Frontal cortex (tissue), 2 donors: Measurements from ENCODE around the gene DPM2.

GRCh38 chr9:127828020-127829140, 25.7 kb downstream of the FPGS start:
- RAMPAGE, long total RNA: no peak

GRCh38 chr9:127833421-127833829, 21.0 kb downstream of the ENG start:
- RAMPAGE, long total RNA: no peak

- RAMPAGE, long total RNA: no peak
Measured at GRCh38 chr9:127838387-127839249, 15.8 kb downstream of the ENG start.

DNA sequence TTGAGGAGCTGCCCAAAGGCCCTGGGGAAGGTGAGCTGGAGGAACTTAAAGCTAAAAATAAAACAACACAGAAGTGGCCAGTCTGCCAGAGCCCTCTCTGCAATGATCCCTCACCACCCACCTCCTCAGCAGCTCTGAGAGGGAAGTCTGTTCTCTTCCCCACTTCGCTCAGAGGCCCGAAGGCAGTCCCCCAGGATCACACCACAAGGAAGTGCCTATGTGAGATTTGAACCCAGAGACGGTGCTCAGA, 879 bp downstream of the ENG start:
- RAMPAGE, long total RNA: no peak

DNA sequence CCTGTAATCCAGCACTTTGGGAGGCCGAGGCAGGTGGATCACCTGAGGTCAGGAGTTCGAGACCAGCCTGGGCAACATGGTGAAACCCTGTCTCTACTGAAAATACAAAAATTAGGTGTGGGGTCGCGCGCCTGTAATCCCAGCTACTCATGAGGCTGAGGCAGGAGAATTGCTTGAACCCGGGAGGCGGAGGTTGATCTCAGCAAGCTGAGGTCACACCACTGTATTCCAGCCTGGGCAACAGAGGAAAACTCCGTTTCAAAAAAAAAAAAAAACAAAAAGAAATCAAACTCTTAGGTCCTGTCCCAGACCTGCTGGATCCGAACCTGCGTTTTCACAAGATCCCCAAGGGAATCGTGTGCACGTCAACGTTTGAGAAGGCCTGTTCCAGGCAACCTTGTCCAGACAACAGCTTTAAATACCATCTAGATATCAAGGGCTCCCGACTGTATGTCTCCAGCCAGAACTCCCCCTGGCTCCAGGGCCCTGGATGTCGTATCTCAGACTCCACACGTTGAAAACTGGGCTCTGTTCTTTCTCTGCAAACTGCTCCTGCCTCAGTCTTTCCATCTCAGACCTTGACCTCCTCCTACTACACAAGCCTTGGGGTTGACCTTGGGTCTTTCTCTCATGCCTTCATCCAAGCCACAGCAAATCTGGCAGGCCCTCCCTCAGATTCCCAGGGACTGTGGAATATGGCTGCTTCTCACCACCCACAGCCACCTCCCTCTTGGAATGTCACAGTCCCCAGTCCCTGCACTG, 5.7 kb upstream of the ENG start:
- RAMPAGE, long total RNA: no peak

DNA sequence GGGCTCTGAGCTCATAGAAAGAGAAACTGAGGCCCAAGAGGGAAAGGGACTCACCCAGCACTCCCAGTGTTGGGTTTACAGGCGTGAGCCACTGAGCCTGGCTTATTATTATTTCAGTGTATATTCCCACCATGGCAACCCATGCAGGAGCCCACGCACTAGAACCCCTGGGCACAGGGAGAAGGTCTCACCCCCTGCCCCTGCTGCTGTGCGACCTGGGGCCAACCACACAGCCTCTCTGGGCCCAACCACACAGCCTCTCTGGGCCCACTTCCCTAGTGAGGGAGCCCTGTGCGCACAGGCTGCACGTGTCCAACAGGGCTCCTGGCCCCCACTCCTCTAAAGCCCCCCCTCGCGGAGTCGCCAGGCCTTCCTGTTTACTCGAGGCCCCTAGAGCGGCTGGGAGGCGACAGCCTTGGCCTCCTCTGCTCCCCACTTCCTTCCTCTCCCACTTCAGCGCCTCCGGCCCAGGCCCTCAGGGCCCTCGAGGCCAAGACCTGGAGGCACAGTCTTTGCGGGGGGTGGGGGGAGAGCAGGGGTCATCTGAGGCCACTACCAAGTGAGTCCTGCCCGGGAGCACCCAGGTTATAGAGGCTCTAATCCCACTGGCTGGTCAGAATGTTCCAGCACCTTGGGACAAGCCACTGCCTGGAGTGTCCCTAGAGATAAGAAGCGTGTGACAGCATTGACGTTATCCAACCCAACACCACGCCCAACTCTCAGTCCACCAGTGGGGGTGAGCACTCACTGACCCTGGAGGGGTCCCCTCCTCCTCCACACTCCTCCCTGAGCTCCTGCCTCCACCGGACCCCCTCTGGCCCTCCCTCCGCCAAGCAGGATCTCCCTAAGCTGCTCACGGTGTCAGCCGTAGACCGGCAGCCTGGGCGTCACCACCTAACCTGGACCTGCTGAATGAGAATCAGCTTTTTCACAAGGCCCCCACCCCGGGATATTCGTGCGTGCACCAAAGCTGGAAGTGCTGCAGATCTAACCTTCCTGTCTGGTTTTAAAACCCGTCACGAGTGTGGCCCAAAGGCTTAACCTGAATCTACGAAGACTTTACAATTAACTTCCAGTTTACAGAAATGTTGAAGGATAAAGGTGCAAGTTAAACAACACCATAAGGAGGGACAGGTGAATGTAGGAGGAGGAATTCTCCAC, 7.9 kb upstream of the ENG start:
- RAMPAGE, long total RNA: no peak

DNA sequence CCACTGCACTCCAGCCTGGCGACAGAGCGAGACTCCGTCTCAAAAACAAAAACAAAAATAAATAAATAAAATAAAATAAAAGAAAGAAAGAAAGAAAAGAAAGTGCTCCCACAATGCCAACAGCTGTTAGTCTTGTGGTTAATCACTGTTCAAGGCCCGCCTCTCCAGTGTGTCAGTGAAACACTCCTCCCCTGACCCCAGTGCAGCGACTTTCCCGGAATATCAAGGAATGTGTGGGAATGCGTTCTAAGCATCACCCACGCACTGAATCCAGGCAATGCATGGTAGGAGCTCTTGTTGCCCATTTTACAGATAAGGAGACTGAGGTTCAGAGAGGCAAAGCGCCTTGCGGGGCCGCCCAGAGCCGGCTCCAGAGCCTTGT, 1.1 kb downstream of the ST6GALNAC6 start:
- RAMPAGE, long total RNA: no peak

GRCh38 chr9:127927133-127927862, 3.3 kb downstream of the PIP5KL1 start:
- RAMPAGE, long total RNA: no peak

DNA sequence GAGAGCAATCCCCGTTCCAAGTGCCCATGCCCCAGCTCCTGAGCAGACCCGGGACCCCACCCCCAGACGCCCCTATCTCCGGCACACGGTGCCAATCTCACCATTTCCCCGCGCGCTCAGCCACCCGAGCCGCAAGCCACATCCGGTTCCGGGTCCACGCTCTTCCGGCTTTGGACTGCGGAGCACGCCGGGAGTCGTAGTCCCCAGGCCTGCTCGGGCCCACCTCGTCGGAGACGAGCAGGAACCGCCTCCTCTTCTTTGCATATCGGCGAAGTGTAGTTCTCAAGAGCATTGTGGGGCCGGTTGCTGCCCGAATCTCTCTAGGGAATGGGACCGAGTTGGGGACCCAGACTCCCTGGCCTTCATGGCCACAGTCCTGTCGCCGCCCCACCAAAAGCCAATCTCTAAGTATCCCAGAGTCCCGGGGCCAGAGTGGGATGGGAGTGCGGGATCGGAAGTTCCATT, at the start of gene DPM2:
TSS of gene DPM2 (minus strand) at position 138 of the 465 bp plus-strand sequence.
- RAMPAGE, long total RNA: no peak

DNA sequence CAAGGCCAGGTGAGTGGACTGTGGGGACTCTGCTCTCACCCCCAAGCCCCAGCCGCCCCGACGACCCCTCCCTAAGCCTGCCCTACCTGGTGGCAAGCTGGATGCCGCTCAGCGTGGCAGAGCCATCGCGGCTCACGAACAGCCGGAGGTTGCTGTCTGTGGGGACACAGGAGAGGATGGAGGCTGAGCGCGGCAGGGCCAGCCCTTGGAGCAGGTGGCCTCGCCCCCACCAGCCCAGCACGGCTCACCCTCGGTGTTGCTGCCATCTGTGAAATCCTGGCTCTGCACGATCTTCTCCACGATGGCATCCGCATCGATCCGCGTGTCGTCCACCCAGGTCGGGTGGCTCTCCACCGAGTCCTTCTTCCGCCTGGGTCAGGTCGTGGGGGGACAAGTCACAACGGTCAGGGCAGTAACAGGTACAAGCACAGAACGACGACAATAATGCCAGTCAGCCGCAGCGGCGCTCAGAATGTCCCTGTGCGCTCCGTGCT, 6.9 kb upstream of the DPM2 start:
- RAMPAGE, long total RNA: no peak

- RAMPAGE, long total RNA: no peak
Measured at GRCh38 chr9:127965236-127966341, 15.2 kb downstream of the EEIG1 start.

DNA sequence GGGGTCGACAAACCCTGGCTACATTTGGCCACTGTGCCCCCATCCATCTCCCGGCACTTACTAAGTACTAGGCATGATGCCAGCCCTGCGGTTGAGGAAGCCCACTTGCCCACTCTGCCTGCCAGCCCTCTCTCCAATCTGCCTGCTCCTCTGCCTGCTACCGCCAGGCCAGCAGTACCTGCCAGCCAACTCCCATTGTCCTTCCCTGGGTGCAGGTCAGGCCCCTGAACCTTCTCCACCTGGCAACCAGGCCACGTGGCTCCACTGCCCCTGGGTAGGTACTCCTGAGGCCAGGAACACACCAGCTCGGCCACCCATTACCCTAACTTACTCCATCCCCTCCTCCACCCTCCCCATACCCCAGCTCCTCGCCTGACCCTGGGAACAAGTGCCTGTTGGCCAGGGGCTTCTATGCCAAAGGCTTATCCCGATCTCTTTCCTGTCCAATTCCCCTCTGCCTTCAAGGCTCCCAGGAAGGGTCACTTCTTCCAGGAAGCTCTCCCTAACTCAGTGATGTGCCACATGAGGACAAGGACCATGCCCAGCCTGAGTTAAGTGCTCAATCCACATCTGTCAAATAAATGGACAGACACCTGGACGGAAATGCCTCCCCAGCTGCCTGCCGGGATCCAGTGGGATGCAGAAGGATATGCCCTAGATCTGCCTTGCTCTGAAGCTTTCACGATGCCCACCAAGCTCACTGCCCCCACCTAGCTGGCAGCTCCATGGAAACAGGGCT, 6.6 kb downstream of the EEIG1 start:
- RAMPAGE, long total RNA: no peak

DNA sequence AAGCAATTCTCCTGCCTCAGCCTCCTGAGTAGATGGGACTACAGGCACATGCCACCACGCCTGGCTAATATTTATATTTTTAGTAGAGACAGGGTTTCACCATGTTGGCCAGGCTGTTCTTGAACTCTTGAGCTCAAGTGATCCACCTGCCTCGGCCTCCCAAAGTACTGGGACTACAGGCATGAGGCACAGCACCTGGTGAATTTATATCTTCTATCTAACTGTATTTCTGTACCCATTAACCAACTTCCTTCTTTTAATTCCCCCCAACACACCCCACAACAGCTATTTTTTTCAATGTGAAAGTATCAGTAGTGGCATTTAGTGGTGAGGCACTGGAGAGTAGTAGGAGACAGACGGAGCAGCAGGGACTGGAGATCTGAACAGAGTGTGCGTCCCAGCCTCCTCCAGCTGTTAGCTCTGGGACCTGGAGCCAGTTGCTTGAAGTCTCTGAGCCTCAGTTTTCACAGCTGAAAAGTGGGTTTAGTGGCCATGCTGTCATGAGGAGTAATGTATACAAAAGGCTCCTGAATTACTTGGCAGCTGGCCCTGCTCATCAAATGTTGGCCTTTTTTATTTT, 10.9 kb upstream of the EEIG1 start:
- RAMPAGE, long total RNA: no peak

DNA sequence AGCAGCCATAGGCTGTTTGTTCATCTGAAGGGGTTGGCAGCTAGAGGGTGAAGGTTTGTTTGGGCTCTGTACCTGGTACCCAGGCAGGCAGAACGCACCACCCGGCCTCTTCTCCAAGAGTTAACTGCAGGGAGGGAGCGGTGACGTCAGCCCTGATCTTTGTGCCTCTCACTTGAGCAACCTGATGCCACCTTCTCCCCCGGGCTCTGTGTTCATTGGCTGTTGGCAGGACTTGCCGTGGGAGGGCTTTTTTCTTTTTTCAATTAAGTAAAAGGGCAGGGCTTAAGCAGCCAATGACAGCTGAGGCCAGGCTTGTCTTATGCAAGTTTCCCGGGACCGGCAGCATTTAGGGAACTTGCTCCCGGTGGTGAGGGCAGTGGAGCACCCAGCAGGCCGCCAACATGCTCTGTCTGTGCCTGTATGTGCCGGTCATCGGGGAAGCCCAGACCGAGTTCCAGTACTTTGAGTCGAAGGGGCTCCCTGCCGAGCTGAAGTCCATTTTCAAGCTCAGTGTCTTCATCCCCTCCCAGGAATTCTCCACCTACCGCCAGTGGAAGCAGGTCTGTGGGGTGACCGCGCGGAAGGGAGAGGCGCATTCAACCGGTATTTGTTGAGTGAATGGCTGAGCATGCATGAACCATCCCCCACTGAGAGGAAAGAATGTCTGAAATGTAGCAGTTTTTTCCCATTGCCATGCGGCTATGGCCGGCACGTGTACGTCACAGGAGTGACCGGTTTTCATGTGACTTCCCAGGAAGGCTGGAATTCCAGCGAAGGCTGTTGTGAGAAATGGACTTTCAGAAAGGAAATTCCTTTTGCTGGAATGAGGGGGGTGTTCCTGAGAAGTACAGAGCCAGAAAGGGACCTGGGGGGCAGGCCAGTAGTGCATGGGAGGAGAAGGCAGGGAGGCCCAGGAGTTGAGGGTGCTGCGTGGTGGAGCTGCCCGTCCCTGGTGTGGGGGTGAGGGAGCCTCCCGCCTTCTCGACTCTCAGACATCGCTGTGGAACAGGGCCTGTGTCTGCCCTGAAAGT, 29.0 kb downstream of the PTGES2 start:
- RAMPAGE, long total RNA: no peak

- RAMPAGE, long total RNA: no peak
Measured at GRCh38 chr9:128108063-128108957, 19.2 kb downstream of the PTGES2 start.

GRCh38 chr9:128122126-128122681, 5.3 kb downstream of the PTGES2 start:
- RAMPAGE, long total RNA: no peak

- RAMPAGE, long total RNA: no peak
Measured at GRCh38 chr9:128150340-128151126, 1.3 kb downstream of the LCN2 start.

- RAMPAGE, long total RNA: no peak
Measured at GRCh38 chr9:128160754-128161787, 1.0 kb downstream of the BBLN start.

DNA sequence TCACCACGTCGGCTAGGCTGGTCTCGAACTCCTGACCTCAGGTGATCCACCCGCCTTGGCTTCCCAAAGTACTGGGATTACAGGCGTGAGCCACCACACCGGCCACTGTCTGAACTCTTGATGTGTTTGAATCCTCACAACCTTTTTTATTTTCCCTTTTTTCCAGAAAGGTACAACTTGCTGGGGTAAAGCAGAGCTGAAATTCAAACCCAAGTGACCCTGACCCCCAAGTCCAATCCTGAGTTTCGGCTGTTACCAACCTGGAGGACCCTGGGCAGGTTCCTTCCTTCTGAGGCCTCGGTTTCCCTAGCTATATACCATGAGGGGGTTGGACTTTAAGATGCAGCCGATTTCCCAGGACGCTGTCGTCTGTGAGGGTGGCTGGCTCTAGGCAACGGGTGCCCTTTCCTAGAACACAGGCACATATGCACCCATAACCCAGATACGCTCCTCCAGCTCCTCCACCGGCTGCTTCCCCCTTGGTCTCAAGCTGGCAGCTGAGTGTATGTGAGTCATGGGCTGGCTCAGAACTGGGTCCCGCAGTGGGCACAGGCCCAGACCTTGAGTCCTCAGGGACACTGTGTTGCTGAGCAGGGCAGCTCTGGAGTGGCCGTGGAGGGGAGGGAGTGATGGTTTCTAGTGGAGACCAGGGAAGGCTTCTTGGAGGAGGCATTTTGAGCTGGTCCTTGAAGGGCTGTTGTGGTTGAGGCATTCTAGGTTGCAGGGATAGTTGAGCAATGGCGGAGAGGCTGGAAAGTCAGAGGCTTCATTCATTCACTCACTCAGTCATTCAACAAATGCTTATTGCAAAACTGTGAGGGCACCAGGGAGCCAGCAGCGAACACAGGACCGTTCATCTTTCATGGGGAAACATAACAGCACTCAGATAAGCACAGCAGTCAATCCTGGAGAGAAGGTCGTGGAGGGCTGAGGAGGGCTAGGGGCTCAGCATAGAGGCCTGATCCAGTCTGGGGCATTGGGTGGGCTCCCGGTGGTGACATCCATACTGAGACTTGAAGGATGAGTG, 2.1 kb downstream of the BBLN start:
- RAMPAGE, long total RNA: no peak

DNA sequence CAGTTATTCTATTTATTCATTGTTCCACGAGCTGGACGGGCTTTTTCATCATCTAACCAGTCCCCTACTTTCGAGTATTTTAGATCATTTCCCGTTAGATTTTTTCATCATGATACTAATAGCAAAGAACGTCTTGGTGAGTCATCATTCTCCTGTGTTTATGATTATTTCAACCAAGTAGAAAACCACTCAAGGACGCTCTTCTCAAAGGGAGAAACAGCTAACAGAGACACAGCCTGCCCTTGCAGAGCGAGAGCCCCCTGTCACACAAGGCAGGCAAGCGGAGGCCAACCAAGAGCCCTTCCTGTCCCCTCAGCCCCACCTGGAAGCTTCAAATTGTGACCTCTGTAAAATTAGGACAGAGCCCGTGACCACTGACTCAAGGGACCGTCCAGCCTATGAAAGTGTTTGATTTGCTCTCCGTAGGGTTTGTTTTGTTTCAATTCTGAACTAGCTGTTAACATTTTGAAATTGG, 15.2 kb downstream of the BBLN start:
- RAMPAGE, long total RNA: no peak